Diencephalon (tissue), 2 donors: ENCODE results near the gene ABCC9.

GRCh38 chr12:21764014-21764500, 10.4 kb downstream of the KCNJ8 start:
- RAMPAGE, long total RNA = no peak

DNA sequence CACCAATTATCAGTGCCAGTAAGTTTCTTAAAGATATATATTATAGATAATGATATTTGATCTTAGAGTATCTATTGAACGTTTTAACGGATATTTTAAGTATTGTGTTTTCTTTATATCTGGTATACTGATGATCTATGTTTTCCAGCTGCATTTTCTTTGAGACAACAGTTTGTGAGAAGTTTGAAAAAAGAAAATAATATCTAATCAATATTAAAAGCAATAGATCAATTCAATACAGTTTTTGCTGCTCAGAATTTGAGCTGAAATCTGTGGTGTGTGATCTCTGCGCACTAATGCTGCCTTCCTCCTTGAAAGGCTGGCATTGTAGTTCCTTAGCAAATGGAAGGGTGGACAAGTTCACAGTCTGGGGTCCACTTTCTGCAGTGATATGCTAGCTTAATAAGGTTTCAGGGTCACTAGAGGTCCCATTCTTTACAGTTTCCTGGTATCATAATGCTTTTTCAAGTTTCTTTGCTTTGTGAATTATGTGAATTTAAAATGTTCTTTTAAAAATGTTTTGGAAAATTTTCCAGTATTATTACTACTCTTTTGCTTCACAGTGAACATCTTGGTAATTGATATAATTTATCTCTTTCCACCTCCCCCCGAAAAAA, 2.6 kb downstream of the KCNJ8 start:
- RAMPAGE, long total RNA = no peak

DNA sequence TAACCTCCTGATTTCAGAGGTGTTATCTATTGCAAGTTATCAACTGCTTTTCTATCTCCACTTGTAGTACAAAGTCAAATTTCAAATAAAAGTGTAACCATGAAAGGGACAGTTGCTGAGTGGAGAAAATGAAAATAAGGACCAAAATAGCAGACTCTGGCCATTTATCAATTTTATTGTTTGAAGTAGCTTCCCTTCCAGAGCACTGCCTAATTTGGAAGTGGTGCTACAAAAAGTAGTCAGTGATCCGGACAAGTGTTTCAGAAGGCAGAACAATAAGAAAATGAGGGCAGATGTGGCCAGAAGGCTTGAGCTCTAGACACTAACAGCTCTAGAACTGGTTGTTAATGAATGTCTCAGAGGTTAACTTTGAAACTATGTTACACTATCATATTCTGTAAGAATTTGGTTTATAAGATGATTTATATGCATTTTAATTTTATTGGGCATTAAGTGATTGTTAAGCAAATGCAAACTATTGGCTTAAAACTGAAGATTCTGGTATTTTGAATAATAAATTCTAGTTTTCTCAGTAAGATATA, 48.9 kb downstream of the ABCC9 start:
- RAMPAGE, long total RNA = no peak

DNA sequence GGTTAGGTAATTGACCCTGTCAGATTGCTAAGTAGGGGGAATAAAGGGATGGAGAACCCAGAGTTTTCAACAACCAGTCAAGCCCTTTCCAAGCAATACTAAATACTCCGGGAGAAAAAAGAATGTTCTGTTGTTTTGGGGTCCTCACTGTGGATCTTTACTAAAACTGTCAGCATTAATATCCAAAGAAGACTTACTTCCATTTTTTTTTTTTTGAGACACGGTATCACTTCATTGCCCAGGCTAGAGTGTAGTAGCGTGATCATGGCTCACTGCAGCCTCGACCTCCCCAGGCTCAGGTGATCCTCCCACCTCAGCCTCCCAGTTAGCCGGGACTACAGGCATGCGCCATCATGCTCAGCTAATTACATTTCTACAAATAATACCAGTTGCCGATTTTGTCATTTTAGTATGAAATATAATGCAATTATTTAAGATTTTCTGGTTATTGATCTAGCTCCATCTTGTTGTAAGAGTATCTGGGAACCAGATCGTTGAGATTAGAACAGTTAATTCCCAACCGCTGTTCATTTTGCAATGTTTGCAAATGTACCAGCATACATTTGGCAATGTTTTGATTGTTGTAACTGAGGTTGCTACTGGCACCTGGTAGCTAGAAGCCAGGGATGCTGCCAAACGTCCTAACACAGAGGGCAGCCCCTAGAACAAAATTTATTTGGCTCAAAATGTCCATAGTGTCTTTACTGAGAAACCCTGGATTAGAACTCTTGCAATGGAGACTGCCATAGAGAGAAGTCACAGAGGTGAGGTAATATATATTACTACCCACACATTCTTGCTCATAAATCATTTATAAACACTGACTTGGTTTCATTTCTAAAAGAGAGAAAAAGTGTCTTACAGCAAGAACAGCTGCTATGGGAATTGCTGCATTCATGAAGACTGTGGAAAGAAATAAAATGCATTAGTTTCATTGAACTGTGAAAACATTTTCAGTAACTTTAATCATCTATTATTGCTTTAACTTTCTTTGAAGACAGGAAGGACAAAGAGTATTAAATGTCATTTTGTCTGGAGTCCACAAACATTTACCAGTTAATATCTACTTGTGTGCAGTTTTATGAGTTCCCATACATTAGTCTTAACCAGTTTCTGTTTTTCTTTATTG, 46.4 kb downstream of the ABCC9 start:
- RAMPAGE, long total RNA = no peak

DNA sequence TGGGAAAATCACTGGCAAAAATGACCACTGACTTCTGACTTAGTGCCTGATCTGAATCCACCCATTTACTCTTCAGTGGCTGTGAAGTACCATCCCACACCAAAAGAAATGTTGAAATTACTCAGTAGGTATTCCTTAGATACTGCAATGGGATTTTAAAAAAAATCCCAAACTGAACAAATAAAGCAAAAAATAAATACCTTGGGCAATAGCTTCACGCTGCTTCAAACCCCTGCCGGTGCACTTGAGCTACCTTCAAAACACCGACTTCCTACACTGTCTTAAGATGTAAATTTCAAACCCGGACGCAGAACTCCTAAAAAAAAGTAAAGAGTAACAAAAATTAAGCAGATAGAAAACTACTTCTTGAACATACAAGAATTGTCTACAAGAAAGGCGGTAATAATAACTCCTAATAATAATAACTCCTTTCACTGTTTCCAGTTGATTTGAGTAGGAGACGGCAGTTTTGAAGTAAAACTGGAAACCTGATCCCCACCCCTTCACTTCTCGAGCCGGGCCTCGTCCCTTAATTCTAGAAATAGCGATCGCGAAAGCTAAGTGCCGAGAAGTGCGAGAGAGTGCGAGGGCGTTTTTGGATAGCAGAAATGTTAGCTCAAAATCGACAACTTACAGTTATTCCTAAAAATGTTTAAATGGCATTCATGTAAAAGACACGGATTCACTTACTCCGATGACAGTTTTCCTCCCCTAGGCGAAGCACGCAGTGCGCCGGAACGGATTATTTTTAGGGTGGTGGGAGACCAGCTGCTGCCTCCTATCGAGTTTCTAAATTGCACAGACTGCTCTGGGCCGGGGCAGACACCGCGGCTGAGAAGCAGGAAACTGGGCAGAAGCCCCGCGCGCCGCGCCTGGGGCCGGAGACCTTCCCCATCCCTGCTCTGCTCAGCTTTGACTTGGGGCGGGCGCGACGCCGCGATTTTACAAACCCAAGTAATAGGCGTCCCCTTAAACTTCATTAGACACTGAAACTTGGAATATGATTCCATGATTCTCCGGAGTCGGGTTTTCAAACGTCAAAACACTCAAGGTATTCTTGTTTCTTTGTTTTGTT, at the start of gene ABCC9:
Gene ABCC9, minus strand, starts transcription at position 917 of the 1,075 bp plus-strand sequence.
- RAMPAGE, long total RNA = no peak

- RAMPAGE, long total RNA = no peak
Observed at GRCh38 chr12:22048196-22049146, 2.5 kb downstream of the CMAS start.

DNA sequence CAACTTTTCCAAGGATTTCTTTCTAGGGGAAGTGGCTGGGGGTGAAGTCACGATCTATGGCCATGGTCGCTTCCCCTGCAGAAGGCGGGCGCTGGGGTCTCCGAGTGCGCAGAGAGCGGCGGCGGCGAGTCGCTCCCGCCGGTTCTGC, 215 bp downstream of the ST8SIA1 start:
- RAMPAGE, long total RNA = no peak

GRCh38 chr12:22543190-22544093, 900 bp downstream of the C2CD5 start:
- RAMPAGE, long total RNA = no peak

DNA sequence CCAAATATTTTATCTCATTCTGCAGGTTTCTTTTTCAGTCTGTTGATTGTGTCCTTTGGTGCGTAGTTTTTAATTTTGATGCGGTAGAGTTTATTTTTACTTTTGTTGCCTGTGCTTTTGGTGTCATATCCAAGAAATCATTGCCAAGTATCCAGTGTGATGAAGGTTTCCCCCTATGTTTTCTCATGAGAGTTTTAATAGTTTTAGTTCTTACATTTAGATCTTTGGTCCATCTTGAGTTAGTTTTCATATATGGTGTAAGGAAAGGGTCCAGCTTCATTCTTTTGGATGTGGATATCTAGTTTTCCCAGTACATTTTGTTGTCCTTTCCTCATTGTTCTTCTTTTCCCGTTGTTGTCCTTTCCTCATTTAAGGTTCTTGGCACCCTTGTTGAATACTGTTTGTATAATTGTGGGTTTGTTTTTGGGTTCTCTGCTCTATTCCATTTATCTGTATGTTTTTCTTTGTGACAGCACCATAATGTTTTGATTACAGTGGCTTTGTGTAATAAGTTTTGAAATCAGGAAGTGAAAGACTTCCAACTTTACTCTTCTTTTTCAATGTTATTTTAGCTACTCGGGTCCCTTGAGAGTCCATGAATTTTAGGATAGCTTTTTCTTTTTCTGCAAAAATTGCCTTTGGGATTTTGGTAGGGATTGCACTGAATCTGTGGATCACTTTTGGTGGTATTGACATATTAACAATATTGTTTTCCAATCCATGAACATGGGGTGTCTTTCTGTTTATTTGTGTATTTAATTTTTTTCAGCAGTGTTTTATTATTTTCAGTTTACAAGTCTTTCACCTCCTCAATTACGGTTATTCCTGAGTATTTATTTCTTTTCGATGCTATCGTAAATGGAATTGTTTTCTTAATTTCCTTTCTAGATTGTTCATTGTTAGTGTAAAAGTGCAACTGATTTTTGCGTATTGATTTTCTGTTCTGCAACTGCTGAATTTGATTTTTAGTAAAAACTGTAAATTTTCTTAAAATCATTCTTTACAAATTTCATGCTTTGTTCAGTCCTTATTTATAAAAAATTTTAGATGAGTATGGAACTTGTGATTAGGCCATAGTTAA, 28.1 kb downstream of the ETNK1 start:
- RAMPAGE, long total RNA = no peak

DNA sequence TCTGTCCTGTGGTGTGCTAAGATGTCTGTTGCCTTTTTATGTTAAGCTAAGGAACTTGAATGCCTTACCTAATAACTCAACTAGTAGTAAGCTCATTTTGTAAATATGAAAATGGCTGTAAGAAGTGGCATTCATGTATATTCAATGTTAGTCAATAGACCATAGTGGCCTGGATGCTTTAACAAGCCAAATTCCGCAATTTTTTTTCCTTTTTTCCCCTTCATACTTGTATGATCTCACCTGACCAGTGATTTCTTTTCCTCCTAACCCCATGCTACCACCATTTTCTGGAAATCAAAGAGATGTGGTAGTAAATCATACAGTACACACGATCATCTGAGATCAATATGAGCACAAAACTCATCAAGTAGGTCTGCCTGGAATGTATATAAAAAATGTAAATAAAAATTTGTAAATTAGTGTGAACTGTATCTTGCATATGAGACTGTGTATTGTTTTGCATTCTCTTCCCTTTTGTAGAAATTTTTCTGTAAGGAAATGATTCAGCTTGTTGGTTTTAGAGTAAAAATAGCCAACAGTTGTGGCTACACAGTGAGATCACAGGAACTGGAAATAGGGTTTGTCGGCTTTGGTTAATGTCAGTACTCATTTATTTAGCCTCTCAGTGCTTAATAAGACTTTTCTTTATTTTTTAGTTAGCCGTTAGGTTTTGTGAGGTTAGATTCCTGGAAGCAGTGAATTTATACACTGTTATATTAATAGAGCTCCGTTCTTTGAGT, 62.5 kb downstream of the ETNK1 start:
- RAMPAGE, long total RNA = no peak

DNA sequence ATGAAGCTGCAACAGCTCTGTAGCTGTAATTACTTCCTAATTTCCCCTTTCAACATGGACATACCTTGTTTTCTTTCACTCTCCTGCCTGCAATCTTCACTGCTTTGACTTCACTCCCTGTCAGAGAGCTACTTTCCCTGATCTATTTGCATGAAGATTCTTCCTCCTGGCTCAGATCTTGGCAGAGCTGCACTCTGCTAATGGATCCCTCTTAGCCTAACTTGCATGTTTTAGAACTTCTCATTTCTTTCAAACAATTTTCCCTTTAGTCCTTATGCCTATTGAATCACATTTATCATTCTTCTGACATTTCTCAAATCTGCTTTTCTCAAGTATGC, 135.1 kb downstream of the ETNK1 start:
- RAMPAGE, long total RNA = no peak

DNA sequence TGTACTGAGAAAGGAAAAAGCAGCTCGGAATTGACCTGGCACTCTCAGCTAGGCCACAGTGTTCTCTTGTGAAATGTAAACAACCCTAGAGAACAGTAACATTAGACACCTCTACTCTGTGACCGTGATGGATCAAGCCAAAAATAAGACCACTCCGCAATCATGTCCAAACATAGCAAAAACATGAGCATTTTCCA, 135.3 kb downstream of the ETNK1 start:
- RAMPAGE, long total RNA = no peak

- RAMPAGE, long total RNA = no peak
Observed at GRCh38 chr12:23943972-23944439, 5.5 kb downstream of the SOX5 start.

DNA sequence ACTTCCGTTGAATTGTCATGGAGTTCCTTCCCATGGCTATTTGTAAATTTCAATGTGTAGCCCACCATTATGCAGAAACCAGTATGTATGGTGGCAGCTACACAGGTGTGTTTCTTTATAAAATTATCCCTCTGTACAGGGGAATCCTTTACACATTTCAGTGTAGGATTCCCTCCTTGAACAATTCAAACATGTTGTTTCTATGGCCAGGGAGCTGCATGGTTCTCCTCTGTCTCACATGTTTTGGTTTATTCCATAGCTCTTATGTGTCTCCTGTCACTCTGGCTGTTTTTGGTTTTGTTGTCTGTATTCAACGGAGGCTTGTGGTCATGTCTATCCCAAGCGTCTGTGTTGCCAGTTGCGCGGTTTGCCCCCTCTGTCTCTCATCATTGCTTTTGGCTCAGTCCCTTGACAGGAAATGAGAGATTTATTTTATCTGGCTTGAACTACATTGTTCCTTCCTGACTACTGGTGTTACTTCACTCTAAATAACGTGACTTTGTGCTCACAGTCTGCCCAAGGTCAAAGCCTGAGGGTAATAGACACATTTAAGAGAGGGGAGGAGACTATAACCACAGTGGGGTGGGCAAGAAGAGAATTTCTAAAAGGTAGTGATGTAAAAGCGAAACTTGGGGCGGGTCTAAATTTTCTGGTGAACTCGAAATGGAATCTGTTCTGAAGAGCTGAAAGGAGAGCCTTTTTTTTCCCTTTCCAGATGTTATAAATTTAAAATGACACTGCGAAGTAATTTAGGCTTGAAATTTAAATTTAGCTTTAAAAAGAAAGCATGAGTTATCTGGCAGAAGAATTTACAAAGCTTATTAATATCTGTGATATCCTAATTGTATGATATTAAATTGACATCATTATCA, 96.4 kb upstream of the SOX5 start:
- RAMPAGE, long total RNA = no peak

DNA sequence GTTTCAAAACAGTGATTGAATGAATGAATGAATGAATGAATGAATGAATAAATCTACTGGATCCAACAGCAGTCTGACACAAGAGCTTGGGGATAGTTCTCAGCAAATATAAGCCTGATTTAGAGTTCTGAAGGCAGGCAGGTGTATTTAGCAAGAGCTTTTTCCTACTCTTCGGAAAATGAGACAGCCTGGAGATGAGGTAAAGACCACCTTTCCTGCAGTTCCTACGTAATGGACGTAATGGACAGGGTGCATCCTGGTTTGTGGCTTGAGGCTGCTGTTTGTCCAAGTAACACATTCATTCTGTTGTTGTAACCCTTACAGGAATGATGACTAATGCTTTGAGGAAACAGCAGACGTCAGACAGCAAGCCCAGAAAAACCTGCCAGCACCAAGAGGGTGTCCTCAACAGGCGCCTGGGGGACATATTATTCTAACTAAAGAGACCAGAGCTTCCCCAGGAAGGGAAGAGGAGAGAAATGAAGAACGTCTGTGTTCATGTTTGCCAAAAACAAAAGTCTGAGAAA, 277.4 kb upstream of the SOX5 start:
- RAMPAGE, long total RNA = no peak

DNA sequence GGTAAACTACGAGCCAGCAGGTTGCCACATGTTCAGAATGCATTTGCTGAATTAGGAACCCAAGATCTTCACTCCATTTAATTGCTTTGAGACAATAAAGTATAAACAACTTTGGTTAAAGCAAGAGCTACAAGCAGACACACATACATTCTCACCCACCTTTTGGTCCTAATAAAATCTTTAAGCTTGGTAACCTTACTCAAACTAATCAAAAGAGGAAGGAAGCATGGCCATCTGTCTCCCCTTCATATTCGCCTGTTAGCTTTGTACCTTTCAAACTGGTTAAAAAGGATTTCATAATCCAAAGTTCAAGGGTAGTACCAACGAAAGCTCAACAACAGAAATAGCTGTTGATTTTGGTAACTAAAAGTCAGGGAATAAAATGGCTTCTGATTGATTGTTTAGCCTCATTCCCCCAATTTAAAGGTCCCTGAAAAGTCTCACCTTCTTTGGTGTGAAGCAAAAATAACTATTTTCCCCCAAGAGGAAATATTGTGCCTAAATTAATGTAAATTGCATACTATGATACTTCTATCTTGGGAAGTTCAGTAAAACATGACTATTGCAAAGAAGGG, 456.9 kb downstream of the BCAT1 start:
- RAMPAGE, long total RNA = no peak

- RAMPAGE, long total RNA = no peak
Observed at GRCh38 chr12:24563872-24564510, 384.9 kb downstream of the BCAT1 start.

GRCh38 chr12:24584004-24584431, 364.9 kb downstream of the BCAT1 start:
- RAMPAGE, long total RNA = no peak

- RAMPAGE, long total RNA = no peak
Observed at GRCh38 chr12:25051455-25052160, 898 bp upstream of the IRAG2 start.

GRCh38 chr12:25056440-25057484, 4.3 kb downstream of the IRAG2 start:
- RAMPAGE, long total RNA = no peak